BJ (cell line): ENCODE results near the genes OR6M1 and PKNOX2.

GRCh38 chr11:123806250-123806665 lies at the start of gene OR6M1:
OR6M1 (minus strand) TSS chr11:123806349.
- CAGE, long polyA plus RNA = no peak
- RRBS = no CpG with 5 or more reads among the region's 4 CpGs

DNA sequence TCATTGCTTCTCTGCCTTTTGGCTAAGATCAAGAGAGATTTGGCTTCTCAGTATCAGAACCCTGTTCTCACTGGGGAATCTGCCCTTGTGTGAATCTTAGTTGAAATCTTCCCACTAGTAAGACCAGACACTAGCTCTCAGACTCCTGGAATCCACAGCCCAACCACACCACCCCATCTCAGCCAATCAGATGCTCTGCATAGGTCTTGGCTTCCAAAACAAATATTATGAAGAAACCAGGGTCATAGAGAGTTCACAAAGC lies 5.5 kb downstream of the OR8B12 start:
- CAGE, long polyA plus RNA = no peak

DNA sequence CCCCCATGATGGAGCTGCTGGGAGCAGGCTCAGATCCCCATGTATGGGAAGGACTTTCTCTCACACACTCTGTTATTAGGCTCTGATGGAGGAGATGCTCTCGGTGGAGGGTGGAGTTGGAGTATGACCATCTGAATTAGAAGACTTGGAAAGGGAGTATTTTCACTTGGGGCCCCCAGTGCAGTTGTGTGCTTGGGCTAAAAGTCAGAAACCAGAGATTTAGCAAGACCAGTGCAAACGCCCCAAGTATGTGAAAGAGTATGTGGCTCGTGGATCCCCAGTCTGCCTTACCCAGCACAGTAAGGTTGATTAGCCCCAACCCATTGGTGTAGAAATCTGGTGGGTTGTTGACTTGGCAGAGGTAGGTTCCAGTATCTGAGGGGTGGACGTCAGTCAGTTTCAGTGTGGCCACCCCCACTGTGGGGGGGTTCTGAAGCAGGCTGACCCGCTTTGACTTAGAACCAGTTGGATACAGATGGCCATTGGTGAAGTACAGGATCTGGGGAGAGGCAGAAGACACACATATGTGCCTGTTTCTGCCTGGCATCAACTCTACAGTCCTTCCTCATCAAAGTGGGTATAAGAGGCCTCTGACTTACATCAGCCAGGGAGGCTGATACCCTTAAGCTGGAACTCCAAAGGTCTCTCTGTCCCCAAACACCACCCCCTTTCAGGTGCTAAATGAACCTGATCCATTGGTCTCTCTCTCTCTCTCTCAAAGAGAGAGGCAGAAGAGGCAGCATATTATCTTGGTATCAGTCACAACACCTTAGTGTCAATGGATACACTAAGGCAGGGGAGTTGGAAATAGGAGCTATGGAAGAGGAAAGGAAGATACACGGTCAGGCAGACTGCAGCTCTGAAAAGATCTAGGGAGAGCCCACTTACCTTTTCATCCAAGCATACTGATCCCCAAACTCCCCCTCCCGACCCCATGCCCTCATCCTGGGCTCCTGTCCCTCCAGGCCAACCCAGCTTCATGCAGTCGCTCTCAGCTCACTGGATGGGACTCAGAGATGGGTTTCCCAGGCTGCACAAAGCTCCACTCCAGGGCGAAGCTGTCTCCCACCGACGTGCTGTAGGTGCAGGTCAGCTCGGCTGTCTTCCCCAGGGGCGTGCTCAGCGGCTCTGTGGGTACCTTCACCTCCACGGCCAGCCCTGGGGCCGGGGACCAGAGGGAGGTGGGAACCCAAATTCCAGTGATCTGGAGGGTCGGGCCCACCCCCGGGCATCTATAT lies 1.2 kb downstream of the VSIG2 start:
- CAGE, long polyA plus RNA = no peak
- RRBS = 15% methylated on average over 3 of the region's 18 CpGs

DNA sequence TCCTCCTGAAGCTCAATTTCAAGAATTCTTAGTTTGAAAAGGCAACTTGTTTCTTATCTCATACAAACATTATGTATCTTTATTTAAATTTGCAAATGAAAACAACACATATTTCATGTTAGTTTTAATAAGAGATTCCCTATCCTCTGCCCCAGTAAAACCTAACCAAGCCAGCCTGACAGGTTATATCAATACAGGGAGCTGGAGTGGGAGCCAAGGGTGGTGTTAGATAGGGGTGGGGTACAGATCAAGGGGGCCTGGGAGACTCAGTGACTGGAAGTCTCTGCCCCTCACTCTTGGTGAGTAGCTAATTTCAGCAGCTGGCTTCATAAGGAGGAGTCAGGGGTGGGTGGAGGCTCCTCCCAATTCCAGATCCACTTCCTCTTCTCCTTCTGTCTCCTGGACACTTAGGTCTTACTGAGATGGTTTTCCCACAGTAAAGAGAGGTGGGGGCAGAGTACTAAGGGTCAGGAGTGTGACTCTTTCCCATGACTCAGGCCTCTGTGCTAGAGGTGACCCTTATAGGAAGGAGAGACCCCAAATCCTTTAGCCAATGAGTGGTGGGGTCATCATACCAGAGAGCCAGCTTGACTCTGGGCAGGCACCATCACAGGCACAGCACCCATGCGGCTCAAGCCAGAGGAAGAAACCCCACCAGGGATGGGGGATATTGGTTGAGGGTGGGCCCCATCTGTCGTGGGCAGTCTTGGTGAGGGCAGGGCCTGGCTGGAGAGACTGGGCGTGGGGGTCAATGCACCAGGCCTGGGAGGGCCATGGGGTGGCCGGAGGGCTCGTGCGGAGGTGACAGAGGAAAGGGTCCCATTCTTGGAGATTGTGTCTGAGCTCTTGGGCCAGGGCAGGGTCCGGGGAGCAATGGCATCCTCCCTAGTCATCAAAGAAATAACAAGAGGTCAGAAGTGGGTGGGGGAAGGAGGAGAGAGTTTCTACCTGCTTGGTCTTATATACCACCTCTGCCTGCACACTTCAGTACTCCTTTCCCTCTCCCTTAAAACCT lies 1.3 kb upstream of the VSIG2 start:
- CAGE, long polyA plus RNA = no peak
- RRBS = 69% methylated on average over 4 of the region's 7 CpGs

DNA sequence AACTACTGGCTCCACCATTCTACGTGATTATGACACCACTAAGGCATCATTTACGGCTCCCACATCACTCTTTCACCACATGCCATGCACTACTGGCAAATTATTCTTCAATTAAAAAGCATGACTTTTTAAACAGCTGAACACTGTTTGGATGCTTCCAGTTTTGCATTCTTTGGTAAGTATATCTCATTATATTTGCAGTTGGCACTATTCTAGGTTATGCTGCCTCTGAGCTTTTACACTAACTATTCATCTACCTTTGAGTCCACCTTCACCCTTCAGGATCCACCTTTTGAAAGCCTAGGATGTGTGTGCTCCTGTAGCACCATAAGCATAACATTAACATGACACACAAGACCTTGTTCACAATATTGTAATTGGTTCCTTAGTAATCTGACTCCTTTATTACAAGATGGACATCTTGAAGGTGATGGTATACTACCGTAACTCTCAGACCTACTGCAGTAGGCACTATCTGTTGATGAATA lies 7.9 kb downstream of the MSANTD2 start:
- CAGE, long polyA plus RNA = no peak
- RRBS = no CpG with 5 or more reads among the region's 3 CpGs

DNA sequence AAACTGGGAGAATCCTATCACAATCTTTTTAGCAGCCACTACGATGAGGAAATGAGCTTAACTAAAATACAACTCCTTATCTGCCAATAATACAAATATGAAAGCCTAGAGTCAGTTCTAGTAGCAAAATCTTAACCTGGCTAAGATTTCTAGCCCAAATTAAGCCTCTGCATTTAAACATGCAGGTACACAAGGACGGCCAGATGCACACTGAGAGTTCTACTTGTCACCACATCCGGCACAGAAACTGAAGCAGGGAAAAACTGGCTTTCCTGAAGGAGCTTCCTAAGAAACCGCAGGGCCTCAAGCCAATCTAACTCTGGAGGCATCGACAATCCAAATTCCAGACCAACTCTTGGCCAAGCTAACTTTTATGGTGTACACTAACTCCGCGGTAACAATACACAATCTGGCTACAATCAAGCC lies 1.3 kb downstream of the MSANTD2 start:
- CAGE, long polyA plus RNA = no peak
- RRBS = no CpG with 5 or more reads among the region's 7 CpGs

GRCh38 chr11:124875920-124877026 lies 11.0 kb downstream of the ROBO3 start:
- CAGE, long polyA plus RNA = no peak
- RRBS = 5% methylated on average over 19 of the region's 80 CpGs

DNA sequence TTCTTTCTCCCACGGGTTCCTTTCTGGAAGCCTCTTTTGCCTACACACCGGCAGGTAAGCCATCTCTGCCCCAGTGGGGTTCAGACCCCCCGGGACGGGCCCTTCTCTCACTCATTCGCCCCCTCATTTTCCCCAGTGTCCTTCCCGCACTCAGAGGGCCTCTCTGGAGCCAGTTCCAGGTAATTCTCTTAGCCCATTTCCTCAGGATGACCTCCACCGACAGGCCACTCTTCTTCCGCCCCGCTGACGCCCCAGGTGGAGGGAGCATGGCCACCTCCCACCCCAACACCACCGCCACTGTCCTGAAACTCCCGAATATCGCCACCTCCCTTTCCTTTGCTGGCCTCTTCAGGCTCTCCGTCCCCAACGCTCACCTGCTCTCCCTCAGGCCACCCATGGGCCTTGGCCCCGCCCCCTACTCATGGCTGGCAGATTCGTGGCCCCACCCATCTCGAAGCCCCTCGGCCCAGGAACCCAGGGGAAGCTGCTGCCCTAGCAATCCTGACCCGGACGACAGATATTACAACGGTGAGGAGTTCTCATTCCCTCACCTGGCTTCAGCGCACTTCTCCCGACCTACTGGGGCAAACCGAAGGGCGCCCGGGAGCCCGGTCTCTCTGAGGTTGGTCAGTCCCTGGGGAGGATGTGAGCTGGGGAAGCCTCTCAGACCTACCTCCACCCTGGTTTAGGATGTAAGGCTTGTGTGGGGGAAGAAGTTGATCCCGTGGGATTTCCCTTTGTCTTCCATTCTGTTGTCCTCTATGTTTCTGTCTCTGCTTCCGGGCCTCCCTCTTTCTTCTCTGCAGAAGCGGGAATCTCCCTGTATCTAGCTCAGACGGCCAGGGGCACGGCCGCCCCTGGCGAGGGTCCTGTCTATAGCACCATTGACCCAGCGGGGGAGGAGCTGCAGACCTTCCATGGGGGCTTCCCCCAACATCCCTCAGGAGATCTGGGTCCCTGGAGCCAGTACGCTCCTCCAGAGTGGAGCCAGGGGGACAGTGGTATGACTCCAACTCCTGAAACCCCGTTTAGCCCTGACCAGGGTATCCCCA lies 12.2 kb downstream of the ROBO3 start:
- CAGE, long polyA plus RNA = no peak
- RRBS = 34% methylated on average over 9 of the region's 38 CpGs

GRCh38 chr11:125164373-125165081 lies at the start of gene PKNOX2:
PKNOX2 (plus strand) TSS chr11:125164751.
- CAGE, long polyA plus RNA = no peak
- RRBS = 2% methylated on average over 21 of the region's 58 CpGs

- CAGE, long polyA plus RNA = no peak
- RRBS = no CpG with 5 or more reads among the region's 13 CpGs
These were observed 108.4 kb downstream of the PKNOX2 start for GRCh38 chr11:125272851-125273505.

- CAGE, long polyA plus RNA = no peak
- RRBS = 89% methylated on average over 2 of the region's 16 CpGs
These were observed 40.1 kb downstream of the FEZ1 start for GRCh38 chr11:125455882-125456439.

DNA sequence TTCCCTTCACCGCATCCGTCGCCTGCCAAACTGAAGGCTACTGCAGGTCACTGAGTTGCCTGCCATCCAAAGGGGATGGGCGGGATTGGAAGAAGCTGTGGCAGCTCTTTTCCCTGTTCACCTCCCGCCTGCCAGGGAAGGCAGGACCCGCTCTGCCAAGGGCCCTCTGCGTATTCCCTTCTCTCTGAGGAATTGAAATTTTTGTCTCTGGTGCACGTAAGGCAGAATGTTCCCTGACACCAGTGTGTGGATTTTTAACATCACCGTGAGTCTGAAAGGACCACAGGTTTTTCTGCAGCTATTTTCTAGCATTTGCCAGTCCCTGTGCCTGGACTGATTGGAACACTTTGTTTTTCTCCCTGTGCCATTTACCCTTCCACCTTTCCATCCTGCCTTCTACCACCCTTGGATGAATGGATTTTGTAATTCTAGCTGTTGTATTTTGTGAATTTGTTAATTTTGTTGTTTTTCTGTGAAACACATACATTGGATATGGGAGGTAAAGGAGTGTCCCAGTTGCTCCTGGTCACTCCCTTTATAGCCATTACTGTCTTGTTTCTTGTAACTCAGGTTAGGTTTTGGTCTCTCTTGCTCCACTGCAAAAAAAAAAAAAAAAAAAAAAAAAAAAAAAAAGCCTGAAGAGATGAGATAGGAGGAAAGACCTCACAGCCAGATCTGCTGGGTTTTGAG lies 8.9 kb upstream of the STT3A start:
- CAGE, long polyA plus RNA = no peak
- RRBS = no CpG with 5 or more reads among the region's 9 CpGs

DNA sequence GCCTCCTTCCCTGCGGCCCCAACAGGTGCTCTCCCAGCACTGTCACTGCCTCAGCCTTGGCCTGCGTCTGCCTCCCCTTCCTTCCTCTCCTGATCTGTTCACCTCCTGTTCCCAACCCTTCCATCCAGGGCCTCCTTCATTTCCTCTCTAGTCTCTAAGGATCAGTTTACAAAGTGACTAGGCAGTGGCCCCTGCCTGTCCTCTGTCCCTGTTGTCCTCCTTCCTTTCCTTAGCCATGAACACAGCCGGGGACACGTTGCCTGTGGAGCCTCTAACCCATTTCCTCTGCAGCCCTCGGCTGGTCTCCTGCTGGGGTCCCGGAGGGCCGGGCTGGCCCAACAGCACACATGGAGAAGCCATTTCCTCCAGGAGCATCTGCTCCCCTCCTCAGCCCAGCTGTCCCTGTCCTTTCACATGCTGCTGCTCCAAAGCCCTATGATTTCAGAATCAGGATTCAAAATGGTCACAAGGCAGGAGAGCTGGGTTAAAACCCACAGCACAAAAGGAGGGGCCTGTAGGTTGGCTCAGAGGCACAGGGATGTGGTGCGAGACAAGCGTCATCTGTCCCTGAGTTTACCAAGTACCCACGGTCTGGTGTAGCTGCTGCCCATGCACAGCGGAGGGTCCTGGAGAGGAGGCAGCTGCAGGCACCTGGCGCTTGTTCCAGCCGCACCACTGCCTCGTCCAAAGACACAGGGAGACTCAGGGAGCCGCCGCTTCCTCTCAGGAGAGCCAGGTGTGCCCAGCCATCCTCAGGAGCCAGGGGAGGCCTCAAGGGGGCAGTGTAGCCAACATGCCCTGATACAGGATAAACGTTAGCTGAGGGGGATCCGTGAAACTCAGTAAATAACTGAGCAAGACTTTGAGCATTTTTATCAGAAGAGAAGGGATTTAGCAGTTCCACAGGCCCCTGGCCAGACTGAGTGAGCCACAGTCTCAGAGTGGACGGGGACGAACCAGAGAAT lies 4.1 kb upstream of the VSIG10L2 start:
- CAGE, long polyA plus RNA = no peak
- RRBS = 30% methylated on average over 4 of the region's 20 CpGs

DNA sequence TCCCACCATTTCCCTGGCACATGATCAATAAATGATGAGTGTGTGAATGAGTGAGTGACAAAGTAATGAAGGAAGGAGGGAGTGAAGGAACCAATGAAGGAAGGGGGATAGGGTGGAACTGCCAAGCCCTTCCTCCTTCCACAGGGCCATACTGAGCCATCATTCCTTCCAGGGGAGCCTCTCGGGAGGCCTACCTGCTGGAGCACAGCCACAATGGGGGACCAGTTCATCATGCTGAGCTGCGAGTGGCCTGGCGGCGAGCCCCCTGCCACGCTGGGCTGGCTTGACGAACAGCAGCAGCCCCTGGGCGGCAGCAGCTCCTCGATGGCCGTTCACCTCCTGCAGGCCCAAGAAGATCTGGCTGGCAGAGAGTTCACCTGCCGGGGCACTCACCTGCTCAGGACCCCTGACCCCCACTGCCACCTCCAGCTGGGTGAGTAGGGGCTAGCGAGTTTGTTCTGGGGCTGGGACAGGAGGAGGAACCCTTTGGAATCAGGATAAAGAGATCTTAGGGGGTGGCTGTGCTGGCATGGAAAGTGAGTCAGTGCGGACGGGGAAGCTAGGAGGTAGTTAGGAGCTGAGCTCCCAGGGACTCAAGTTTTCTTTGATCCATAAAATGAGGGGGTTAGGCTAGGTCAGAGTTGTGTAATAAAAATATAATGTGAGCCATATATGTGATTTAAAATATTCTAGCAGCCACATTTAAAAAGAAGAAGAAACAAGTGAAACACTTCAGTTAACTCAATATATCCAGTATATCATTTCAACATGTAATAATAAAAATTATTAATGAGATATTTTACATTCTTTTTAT lies 6.0 kb downstream of the VSIG10L2 start:
- CAGE, long polyA plus RNA = no peak
- RRBS = no CpG with 5 or more reads among the region's 13 CpGs

- CAGE, long polyA plus RNA = no peak
- RRBS = no CpG with 5 or more reads among the region's 1 CpG
These were observed 1.1 kb downstream of the CDON start for GRCh38 chr11:126061661-126061953.

DNA sequence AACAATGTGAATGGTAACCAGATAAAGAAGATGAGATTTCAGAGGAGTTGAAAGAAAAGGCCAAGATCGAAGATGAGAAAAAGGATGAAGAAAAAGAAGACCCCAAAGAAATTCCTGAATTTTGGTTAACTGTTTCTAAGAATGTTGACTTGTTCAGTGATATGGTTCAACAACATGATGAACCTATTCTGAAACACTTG lies 5.1 kb upstream of the CDON start:
- CAGE, long polyA plus RNA = no peak
- RRBS = no CpG with 5 or more reads among the region's 1 CpG

- CAGE, long polyA plus RNA = no peak
- RRBS = no CpG with 5 or more reads among the region's 10 CpGs
These were observed 50.9 kb upstream of the CDON start for GRCh38 chr11:126113366-126114090.

GRCh38 chr11:126139954-126140636 lies 71.4 kb downstream of the RPUSD4 start:
- CAGE, long polyA plus RNA = no peak
- RRBS = no CpG with 5 or more reads among the region's 6 CpGs

- CAGE, long polyA plus RNA = no peak
- RRBS = no CpG with 5 or more reads among the region's 13 CpGs
These were observed 19.2 kb downstream of the RPUSD4 start for GRCh38 chr11:126192117-126192738.

DNA sequence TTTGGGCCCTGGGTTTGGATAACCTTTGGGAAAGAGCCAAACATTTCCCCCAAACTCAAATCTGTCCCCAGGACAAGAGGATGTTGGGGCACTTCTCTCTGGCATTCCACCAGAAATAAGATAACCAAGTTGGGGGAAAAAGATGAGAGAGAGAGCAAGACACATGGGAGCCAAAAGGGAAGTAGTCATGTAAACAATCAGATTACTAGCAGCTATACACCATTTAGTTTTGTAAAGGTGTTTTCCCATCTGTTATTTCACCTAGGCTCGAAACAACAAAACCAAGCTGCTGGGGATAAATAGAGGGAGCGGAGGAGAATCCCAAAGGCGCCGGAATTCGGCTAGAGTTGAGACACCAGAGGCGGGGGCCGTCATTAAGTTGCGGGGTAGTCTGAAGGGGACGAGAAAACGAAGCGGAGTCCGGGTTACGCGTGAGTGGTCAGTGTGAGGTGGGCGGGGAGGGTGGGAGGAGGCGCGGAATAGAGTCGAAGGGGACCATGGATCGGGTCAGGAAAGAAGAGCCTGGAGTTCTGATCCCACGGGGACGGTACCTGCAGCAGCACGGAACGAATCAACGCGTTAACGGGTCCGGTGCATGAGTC lies 457 bp downstream of the SRPRA start:
- CAGE, long polyA plus RNA = no peak
- RRBS = 3% methylated on average over 8 of the region's 27 CpGs